ENCODE measurements around a stretch of chr2.

- PRO-cap, 2 experiments, result no peak in any of the 2 experiments
Observed at GRCh38 chr2:8575042-8575716, 106.7 kb upstream of the ID2 start.

- PRO-cap, 2 experiments, result no peak in any of the 2 experiments
Observed at GRCh38 chr2:8624846-8625433, 56.9 kb upstream of the ID2 start.

- PRO-cap, 2 experiments, result peak in 2 of 2 experiments; most common plus-strand start chr2:8628007 (in 1); most common minus-strand start chr2:8627841 (in 2)
Observed at GRCh38 chr2:8627763-8628098, 54.1 kb upstream of the ID2 start.

DNA sequence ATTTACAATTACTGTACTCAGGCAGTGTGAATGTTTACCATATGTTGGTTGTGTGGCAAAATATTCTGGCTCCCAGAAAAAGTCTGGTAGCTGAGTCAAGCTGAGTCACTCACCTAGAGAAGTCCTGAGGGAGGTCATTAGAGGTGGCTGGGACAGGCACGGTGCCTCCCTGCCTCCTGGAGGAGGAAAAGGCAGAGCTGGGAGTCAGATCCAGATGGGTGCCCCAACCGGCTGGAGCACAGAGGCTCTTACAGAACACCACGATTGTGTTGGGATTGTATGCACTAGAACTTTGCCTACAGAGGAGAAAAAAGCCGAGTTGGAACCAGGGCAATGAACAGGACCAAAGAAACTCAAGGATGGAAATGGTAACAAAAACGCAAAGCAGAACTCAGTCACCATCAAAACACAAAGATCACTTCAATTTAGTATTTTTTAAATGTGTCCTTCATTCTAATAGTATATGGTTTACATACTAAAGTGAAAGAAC is 19.2 kb upstream of the ID2 start:
- PRO-cap, 2 experiments, result no peak in any of the 2 experiments

- PRO-cap, 2 experiments, result no peak in any of the 2 experiments
Observed at GRCh38 chr2:8665268-8665626, 16.6 kb upstream of the ID2 start.

- PRO-cap, 2 experiments, result no peak in any of the 2 experiments
Observed at GRCh38 chr2:8675953-8676433, 5.9 kb upstream of the ID2 start.

- PRO-cap, 2 experiments, result no peak in any of the 2 experiments
Observed at GRCh38 chr2:8731398-8732022, 49.7 kb downstream of the ID2 start.

- PRO-cap, 2 experiments, result no peak in any of the 2 experiments
Observed at GRCh38 chr2:8802697-8803187, 34.7 kb downstream of the KIDINS220 start.

DNA sequence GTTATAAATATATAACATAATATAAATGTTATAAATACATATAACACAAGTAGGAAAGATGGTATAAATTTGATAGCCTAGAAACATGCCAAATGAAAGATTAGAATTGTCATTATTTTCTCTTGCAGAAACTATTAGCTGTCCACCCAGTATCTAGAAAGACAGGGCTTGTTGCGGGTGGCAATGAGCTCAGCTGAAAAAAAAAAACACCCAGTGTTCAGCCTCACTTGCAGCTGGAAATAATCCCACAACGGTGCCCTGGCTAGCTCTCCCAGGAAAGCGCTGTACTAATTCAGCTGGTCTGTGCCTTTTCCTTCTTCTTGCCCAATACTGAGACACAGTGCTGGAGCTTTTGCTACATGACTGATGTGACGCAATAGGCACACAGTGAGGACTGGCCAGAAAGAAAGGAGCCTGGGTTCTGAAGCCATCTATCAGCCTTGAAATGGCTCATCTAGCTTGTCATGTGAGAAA is 16.2 kb downstream of the KIDINS220 start:
- PRO-cap, 2 experiments, result no peak in any of the 2 experiments

- PRO-cap, 2 experiments, result peak in 2 of 2 experiments; most common minus-strand start chr2:9071115 (in 2)
Observed at GRCh38 chr2:9070842-9071557, 67.5 kb upstream of the MBOAT2 start.

DNA sequence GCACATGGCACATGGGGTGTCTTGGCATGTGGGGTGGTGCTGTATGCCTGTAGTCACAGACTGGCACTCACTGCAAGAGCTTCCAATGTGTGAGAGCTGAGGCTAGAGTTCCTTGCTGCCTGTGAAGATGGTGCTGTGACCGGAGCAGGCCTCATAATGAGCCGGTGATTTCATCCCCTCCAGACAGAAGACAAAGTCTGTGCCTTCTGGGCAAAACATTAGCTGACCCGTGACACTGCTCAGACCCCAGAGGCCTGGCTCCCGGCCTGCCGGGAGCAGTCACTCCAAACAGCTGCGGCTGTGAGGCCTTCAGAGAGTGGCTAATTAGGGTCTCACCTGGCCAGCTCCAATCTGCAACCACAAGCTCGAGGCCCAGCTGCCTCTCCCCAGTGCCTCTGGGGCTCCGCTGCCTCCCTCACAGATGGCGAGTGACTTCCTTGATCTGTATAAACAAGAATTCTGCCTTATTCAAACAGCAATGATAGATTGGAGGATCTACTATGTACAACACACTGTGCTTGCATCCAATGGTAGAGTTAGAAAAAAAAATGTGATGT is 98.5 kb upstream of the ASAP2 start:
- PRO-cap, 2 experiments, result no peak in any of the 2 experiments

- PRO-cap, 2 experiments, result no peak in any of the 2 experiments
Observed at GRCh38 chr2:9145751-9146164, 60.9 kb upstream of the ASAP2 start.

DNA sequence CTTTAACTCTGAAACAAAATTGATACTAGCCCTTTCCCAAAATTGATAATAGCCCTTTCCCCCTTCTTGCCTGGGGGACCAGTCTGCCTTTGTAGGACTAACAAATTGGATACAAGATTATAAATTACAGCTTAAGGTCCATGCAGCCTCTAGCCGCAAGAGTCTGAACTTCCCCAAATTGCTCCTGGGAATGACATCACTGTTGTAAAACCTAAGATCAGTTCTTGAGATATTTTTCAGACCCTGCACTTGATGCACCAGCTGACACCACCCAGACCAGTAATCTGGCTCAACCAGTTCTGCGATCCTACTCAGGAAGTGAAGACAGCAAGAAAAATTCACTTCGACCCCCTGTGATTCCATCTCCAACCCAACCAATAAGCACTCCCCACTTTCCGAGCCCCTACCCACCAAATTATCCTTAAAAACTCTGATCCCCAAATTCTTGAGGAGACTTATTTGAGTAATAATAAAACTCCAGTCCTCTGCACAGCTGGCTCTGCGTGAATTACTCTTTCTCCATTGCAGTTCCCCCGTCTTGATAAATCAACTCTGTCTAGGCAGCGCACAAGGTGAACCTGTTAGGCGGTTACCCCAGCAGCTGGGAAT is 35.8 kb upstream of the ASAP2 start:
- PRO-cap, 2 experiments, result peak in 1 of 2 experiments; most common plus-strand start position 317 of the sequence (in 1)

DNA sequence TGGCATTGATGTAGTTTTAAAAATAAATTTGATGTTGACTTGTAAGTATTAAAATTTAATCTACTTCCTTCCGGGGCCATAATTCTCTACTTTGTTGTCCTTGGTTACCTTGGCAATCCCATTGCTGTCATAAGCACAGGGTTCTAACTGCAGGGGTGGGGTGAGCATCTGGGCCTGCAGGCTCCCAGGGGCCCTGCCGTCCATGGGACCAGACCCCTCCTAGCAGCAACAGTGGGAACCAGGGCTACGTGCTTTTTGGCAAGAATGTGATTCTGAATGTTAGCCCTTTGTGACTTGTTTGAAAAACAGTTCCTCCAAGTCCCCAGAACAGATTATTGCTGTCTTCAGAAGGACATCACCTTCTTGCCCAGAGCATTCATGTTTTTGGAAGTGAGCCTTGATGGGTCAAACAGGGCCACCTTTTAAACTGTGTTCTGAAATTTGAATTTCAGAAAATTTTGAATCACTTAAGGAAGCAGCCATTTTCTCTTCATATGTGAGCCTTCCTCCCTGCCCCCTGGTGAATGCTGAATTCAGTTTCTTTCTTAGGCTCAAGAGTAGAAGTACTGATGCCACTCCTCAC is 5.0 kb downstream of the ASAP2 start:
- PRO-cap, 2 experiments, result no peak in any of the 2 experiments

- PRO-cap, 2 experiments, result no peak in any of the 2 experiments
Observed at GRCh38 chr2:9310192-9311142, 103.9 kb downstream of the ASAP2 start.

DNA sequence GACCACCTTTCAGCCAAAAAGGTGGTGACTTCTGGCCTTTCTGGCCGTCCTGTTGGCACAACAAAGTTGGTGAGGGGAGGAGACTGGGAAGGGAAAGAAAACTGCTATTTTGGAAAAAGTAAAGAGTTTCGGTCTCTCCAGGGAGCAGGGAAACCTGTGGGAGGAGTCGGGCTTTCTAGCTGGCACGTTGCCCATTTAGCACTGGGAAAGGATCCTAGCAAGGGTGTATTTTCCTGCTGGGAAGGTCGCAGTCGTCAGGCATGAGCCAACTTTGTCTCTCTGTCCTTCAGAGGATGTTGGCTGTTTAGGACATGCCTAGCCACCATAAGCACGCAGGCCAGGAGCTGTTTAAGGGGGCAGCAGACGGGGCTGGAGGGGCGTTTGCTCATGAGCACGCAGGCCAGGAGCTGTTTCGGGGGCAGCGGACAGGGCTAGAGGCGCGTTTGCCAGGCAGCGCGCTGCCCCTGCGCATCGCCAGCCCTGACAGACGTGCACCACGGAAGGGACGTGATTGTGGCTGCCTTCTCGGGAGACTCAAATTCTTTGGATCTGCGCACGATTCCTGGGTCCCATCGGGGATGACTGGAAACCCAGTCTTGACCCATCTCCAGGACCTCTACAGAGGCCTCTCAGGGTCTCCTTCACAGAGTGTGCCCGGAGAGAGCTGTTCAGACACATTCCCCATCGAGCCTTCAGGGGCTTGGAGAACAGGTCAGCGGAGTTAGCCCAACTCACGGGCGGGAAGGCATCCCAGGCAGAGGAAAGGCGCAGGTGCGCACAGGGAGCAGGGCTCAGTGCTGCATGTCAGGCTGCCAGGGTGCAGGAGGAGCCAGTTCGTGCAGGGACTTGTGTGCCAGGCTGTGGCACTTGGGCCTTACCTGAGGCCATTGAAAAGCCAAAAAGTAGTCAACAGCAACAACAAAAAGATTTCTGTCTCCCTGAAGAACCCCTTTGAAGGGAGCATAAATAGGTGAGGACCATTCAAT is 104.3 kb downstream of the ITGB1BP1 start:
- PRO-cap, 2 experiments, result no peak in any of the 2 experiments

DNA sequence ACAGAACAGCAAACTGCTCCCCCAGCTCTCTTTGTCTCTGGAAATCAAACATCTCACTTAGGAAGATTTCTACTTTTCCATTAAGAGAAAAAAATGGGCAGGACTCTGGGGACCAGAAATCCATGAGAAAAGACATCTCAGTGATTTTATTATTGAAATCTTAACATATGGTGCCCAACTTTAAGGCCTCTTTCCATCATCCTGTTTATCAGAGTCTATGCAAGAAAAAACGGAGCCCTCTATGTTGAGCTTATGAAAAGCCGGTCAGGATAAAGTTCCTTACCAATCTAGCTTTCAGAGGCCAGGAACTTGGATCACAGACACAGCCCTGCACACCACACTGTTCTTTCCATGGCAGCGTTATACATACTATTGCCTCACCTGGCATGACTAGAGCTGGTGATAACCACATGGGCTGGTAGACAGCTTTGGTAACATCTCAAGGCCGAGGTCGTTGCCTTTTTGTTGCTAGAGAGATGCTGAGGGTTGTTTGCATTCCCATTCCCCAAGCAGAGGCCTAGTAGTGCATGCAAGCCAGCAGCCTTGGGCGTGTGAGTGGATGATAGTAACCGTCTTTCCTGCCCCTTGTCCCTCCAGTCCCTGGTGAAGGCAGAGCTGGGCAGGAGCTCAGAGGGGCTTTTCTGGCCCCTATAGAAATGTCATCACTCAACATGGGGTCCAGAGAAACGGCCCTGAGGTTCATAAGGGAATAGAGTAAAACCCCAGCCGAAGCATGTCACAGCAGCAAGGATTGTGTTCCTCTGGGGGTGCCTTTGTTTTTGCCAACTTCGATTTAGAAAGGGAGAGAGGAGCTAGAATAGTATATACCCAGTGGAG is 78.0 kb downstream of the ITGB1BP1 start:
- PRO-cap, 2 experiments, result no peak in any of the 2 experiments

- PRO-cap, 2 experiments, result no peak in any of the 2 experiments
Observed at GRCh38 chr2:9355787-9356567, 67.4 kb downstream of the ITGB1BP1 start.

DNA sequence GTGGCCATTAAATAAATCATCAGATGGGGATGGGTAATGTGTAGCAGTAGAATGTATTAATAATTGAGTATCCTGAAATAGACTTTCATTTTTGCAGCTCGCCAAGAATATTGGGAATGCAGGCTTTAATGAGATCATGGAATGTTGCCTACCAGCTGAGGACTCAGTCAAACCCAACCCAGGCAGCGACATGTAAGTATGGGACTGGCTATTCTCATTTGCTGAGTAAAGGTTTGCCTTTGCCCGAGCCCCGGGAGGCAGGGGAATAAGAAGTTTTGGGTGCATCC is 55.1 kb downstream of the ITGB1BP1 start:
- PRO-cap, 2 experiments, result no peak in any of the 2 experiments

- PRO-cap, 2 experiments, result no peak in any of the 2 experiments
Observed at GRCh38 chr2:9422204-9422434, 1.2 kb downstream of the ITGB1BP1 start.

Data from Colon Carcinoma Metastatic in the Brain (tissue), 2 donors.